ENCODE measurements around a stretch of chr9.

DNA sequence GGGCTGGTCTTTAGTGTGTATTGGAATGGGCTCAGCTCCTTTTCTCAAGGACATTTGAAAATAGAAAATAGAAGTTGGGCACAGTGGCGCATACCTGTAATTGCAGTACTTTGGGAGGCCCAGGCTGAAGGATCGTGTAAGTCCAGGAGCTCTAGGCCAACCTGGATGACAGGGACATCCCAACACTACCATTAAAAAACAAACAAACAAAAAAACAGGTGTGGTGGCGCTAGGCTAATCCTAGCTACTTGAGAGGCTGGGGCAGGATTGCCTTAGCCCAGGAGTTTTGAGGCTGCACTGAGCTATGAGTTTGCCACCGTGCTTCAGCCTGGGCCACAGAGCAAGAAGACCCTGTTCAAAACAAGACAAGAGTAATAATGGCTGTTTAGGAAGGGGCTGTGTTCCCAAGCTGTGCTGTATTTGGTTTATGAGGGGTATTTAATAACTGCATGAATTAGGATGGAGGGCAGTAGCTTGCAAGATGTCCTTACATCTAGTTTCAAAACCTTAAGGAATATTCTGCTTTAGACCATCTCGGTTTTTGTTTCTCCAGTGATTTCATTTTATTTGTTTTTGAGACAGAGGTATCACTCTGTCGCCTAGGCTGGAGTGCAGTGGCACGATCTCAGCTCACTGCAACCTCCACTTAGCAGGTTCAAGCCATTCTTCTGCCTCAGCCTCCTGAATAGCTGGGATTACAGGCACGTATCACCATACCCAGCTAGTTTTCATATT is 4.8 kb upstream of the PKN3 start:
- PRO-cap = no peak

DNA sequence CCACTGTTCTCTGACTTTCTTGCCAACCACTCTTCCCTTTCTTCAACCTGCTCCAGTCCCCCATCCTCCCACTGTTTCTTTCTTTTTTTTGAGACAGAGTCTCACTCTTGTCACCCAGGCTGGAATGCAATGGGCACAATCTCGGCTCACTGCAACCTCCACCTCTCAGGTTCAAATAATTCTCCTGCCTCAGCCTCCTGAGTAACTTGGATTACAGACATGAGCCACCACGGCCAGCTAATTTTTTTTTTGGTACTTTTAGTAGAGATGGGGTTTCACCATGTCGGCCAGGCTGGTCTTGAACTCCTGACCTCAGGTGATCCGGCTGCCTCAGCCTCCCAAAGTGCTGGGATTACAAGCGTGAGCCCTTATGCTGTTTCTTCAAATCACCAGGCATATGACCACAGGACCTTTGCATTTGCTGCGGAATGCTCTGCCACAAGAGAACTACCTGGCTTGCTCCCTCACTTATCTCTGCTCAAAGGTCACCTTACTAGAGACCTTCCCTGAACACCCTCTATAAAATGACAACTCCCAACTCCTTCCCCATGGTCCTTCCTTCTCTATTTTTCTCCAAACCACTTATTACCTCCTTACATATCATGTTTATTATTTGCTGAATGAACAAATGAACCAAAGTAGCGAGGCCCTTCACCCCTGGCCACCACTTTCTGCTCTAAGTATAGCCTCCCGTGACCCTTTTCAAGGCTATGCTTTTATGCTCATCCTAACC is 1.5 kb downstream of the ZER1 start:
- PRO-cap = no peak

DNA sequence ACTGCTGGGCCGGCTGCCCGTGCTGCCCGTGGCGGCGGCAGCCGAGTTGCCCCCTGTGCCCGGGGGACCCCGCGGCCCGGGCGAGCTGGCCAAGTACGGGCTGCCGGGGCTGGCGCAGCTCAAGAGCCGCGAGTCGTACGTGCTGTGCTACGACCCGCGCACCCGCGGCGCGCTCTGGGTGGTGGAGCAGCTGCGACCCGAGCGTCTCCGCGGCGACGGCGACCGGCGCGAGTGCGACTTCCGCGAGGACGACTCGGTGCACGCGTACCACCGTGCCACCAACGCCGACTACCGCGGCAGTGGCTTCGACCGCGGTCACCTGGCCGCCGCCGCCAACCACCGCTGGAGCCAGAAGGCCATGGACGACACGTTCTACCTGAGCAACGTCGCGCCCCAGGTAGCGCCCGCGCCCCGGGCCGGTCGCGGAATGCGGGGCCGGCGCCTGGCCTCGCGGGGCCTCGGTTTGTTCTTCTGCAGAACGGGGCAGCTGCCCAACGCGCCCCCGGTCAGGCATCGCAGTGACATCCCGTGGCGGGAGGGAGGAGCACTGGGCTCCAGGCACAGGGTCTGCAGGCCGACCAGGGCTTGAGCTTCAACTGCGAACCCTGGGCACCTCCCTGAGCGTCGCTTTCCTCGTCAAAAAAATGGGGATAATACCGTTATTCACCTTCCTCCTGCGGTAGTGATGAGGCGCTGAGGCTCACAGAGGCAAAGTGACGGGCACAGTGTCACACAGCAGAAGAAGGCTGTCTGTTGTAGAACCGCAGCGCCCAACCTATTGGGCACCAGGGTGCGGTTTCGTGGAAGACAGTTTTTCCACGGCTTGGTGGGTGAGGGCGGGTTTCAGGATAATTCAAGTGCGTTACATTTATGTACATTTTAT is 730 bp downstream of the ENDOG start:
- PRO-cap = bidirectional peak, plus-strand start at position 203 of the sequence, minus-strand start at position 147 of the sequence

DNA sequence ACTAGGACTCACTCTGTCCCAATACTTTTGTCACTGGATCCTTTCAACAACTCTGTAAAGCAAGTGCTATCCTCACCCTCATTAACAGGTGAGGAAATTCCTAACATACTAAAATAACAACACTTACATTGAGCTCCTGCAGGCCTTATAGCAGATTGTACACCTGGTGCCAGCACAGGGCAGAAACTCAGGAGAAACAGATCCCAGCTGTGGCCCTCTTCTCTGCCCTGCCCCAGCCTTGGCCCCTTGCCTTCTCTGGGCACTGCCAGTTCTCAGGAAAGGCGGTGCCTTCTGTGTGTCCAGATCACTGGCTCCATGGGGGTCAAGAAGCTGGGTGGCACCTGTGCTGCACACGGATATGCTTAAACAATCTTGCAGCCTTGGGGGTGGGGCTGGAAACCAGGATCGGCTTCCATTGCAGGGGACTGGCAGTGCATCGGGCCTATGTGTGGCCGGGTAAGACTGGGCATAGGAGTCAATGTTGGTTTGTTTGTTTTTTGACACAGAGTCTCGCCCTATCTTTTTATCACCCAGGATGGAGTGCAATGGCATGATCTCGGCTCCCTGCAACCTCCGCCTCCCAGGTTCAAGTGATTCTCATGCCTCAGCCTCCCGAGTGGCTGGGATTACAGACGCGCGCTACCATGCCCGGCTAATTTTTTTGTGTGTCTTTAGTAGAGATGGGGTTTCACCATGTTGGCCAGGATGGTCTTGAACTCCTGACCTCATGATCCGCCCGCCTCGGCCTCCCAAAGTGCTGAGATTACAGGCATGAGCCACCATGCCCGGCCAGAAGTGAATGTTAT is 19.2 kb downstream of the KYAT1 start:
- PRO-cap = no peak

GRCh38 chr9:128892119-128893147 is 10.5 kb downstream of the LRRC8A start:
- PRO-cap = no peak

DNA sequence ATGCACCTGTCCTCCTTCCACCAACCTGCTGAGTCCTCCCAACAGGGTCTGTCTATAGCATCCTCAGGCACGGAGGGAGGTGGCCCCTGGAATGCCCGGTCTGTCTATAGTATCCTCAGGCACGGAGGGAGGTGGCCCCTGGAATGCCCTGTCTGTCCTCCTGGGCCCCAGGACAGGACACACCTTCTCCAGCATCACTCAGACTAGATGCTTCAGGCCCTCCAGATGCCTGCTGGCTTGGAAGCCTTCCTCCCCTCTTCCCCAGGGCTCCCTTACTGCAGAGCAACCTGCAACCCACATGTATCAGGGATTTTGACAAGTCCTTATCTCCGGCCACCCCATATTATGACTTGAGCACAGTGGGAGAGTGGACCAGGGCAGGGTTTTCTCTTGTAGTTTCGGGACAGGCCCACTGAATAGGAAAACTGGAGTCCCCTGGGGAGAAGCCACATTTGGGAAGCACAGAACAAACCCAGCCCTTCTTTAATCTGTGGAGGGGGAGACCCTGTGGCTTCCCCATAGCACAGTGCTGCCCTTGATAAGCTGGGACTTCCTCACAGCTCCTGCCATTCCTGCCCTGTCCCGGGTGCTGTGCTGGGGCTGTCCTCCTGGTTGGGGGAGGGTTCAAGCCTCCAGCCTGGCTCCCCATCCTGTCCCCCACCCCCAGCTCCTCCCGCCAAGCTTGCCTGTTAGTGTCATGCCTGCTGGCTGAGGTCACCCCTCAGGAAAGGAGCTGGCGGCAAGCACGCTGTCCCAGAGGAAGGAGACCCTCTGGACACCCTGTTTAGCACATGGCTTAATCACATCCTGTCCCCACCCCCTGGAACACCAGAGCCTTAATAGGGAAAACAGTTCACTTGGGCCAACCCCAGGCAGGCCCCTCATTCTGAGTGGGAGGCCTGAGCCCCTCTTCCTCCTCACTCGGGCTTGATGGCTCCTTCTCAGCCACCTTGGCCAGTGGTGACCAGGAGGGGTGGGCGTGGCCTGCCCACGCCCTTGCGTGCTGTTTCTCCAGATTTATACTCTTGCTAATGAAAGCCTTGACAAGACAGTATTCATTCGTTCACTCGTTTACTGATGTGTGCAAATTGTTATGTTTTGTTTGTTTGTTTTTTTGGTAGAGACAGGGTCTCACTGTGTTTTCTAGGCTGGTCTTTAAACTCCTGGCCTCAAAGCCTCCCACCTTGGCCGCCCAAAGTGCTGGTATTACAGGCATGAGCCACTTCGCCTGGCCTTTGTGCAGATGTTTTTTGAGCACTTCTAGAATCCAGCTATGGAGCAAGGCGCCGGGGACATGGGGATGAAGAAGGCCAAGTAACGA is 9.3 kb upstream of the PHYHD1 start:
- PRO-cap = no peak

DNA sequence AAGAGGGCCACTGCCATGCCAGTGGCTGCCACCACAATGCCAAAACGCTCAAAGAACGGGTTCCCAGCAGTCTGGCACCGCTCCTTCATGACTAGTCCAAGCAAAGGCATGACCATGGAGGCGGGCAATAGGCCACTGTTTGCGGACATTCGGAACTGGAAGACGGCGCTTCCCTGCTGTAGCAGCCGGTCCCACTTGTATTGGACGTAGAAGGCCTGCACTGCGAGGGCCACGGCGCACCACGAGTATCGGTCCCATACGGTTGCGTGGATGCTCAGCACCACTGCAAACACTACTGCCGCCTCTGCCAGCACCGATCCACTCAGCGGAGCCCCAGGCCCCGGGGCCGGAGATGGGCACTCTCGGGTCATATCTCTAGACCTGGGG is 477 bp downstream of the DOLK start:
- PRO-cap = no peak

GRCh38 chr9:129014525-129015052 is 13.5 kb downstream of the SH3GLB2 start:
- PRO-cap = no peak

- PRO-cap = bidirectional peak, plus-strand start at chr9:129028553, minus-strand start at chr9:129028292
Observed at GRCh38 chr9:129028441-129028656, 218 bp upstream of the SH3GLB2 start.

DNA sequence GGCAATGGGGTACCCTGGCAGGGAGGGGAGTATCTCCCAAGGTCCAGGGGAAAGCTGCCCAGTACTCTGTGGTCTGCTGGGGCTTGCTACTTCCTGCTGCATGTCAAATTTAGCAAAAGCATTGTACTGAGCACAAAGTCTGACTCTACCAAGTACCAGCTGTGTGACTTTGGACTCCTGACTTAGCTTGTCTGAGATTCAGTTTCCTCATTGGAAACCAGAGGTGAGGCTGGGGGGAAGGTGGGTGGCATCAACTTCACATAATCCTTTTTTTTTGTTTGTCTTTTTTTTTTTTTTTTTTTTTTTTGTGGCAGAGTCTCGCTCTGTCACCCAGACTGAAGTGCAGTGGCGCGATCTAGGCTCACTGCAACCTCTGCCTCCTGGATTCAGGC is 2.1 kb downstream of the MIGA2 start:
- PRO-cap = no peak

DNA sequence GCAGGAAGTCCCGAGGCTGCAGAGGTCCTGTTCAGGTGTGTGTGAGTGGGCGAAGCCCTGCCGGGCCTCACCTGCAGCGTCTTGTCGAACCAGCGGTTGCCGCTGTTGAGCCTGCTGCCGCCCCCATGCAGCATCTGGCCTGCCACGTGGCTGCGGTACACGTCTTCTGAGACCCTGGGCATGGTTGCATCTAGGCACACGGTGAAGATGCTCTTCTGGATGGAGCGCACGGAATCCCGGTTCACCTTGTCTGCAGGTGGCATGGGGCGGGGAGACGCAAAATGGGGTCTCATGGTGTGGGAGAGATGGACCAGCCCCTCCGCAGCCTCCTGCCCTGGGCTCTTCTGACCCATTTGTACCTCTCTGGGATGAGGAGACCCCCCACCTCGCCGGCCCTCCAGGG is 10.2 kb downstream of the CRAT start:
- PRO-cap = no peak

- PRO-cap = no peak
Observed at GRCh38 chr9:129227798-129228209, 49.7 kb upstream of the IER5L start.

DNA sequence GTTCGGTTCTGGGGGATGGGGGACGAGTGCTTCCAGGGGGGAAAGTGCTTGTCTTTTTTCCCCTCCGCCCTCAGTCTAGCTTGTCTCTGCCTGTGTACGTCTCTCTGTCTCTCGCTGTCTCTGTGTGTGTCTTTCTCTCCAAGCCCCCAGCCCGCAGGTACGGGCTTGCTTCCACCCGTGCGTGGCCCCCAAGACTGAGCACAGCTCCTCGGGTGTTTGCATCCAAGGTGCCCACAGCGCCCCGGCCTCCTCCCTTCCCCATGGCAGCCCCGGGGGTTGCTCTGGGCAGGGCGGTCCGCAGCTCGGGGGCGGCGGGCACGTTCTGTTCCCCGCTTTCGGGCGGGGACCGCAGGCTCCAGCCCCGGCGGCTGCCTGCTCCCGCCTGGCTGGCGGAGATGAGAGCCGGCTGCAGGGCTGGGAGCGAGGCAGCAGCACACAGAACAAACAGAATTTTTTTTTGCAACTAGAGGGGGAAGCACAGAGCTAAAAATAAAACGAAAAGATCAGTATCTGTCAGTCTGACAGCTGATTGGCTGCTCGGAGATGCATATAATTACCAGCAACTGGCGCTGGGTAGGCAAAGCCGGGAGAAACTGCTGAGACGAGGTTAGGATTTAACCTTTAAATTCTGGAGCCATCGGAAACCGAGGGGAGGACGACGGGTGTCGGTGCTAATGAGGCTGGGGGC is 142.5 kb upstream of the IER5L start:
- PRO-cap = bidirectional peak, plus-strand start at position 576 of the sequence, minus-strand start at position 398 of the sequence

DNA sequence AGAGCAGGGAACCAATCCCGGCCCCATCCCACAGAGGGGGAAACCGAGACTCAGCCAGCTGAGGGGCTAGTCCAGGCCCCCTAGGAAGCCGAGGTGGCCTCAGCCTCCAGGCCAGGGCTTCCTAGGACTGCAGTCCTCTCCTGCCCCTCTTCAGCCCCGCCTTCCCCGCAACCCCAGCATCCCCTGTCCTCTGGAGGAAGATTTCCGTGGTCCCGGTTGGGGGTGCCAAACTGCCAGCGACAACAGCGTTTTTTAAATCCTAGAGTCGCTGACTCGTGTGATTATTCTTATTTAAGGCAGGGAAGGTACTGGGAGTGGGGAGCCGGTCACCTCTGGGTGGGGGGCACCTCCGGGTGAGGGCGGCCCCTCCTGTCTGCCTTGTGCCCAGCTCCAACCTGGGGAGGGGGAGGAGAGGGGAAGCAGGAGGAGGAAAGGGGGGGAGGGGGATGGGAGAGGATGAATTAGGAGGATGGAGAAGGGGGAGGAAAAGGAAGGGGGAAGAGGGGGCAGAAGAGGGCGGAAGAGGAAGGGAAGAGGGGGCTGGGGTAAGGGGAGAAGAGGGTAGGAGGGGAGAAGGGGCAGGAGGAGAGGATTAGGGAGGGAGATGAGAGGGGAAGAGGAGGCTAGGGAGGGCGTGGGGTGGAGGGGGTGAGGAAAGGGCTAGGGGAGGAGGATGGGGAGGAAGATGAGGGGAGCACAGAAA is 173.1 kb upstream of the IER5L start:
- PRO-cap = no peak

DNA sequence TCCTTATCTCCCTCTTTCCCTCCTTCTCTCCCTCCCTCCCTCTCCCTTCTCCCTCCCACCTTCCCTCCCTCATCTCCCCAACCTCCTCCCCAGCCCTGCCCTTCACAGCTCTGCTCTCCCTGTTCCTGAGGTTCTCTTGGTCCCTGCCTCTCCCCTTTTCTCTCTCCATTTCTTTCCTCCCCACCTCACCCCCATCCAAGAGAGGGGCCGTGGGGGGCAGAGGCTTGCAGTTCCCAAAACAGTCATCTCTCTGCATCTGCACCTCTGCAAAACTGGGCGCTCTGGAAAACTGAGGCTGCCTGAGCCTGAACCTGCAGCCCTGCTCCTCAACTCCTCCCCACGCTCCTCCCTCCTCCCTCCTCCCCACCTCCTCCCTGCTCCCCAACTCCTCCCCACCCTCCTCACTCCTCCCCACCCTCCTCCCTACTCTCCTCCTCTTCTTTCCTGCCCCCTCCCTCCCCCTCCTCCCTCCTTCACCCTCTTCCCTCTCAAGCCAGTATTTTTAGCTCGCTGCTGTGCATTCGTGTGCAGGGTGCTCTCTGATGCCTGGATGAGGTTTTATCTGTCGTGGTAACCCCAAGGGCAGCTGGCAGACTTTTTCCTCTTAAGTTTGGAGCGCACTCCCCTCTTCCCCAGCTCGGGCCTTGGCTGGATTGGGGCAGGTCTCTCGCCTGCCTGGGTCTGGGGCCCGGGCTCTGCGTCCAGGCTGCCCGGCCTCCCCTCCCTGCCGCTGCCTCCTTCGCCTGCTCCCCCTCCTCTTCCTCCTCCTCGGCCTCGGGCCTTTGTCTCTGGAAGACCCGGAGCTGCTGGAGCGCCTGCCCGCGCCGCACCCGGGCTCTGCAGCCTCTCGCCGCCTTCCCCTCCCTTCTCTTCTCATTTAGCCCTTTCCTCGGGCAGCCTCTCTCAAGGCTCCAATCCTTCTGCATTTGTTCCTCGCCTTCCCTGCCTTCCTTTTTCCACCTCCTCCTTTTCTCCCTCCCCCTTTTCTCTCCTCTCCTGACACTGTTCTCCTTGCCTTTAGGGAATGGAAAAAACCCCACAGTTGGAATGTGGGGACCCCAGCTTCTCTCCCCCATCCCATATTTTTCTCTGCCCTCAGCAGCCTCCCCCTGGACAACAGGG is 218.8 kb downstream of the C9orf50 start:
- PRO-cap = no peak

- PRO-cap = no peak
Observed at GRCh38 chr9:129406145-129406797, 214.6 kb downstream of the C9orf50 start.

- PRO-cap = no peak
Observed at GRCh38 chr9:129412460-129412910, 208.4 kb downstream of the C9orf50 start.

DNA sequence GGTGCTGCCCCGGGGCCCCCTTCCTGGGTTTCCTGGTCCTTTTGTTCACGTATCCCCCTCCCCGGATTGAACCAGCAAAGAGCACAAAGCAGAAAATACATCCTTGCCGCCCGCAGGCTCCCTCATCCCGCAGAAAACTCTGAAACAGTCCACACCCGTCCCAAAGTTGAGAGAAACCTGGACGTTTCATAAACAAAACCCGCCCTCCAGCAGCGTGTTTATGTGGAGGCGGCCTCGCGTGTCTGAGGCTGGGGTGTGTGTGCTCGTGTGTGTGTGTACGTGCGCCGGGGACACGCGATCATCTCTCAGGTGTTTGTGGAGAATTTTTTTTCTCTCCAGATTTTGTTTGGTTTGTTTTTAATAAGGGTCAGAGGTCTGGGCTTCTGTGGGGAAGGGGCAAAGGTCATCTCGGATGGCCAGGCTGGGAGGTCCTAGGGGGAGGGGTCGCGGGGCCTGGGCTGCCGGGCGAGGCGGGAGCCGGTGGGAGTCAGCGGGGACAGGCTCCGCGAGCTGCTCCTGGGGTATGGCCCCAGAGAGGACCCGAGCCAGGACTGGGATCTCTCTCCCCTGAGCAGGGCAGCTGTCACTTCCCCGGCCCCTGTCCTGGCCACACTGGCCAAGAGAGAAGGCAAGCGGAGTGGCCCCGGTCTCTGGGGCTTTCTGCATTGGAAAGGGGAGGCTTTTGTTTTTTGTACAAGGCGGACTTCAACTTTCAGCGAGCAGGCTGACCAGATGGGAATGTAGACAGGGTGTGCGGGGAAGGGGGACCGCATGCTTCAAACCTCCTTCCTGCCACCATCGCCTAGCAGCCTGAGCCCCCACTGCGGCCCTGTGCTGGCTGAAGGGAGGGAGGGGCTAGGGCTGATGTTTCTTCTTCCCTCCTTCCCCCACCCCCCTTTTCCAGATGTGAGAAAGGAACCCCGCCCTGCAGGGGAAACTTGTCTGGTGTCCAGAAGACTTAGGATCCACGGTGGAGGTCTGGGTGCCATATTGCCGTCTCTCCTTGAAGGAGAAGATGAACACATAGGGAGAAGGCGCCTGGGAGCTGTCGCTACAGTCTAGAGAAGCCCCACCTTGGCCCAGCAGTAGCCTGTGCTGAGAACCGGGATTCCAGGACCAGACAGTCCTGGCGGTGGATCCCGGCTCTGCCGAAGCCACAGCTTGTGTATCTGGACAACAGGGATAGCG is 206.2 kb downstream of the C9orf50 start:
- PRO-cap = bidirectional peak, plus-strand start at position 601 of the sequence, minus-strand start at position 554 of the sequence

GRCh38 chr9:129416682-129417250 is 204.1 kb downstream of the C9orf50 start:
- PRO-cap = no peak

DNA sequence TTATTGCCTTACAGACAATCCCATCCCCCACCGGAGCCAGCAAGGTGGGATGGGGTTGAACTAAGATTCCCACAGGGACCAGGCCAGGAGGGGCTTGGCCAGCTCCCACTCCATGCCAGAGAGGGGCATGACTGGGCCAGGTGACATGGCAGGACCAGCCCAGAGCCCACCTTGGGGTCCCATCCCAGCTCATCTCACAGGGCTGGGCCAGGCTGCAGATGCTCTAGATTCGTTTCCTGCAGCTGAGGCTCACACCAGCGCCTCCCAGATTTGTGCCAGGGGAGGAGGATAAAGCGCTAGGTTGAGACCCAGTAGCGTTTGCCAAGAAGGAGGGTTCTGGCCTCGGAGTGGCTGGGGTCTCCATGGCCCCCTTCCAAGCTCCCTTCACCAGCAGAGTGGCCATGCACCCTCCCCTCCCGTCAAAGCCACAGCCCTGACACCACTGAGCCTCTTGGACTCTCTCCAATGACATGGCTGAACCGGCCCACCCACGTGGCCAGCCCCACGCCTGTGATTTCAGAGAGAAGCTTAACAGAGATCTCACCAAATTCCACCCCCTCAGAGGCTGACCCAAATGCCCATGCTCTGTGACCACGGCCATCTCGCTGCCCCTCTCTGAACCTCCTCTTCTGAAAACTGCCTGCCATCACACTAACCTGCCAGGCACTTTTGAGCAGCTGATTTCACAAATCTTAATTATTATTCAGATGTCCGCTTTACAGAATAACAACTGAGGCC is 155.9 kb downstream of the C9orf50 start:
- PRO-cap = no peak

Measured in LUHMES (cell line).